Thoracic aorta endothelial cell (primary cell): ENCODE data around the genes C2CD4B and RAB8B.

- CAGE, long polyA plus RNA, result no peak
Measured at GRCh38 chr15:61827934-61828505, 232.2 kb downstream of the VPS13C start.

DNA sequence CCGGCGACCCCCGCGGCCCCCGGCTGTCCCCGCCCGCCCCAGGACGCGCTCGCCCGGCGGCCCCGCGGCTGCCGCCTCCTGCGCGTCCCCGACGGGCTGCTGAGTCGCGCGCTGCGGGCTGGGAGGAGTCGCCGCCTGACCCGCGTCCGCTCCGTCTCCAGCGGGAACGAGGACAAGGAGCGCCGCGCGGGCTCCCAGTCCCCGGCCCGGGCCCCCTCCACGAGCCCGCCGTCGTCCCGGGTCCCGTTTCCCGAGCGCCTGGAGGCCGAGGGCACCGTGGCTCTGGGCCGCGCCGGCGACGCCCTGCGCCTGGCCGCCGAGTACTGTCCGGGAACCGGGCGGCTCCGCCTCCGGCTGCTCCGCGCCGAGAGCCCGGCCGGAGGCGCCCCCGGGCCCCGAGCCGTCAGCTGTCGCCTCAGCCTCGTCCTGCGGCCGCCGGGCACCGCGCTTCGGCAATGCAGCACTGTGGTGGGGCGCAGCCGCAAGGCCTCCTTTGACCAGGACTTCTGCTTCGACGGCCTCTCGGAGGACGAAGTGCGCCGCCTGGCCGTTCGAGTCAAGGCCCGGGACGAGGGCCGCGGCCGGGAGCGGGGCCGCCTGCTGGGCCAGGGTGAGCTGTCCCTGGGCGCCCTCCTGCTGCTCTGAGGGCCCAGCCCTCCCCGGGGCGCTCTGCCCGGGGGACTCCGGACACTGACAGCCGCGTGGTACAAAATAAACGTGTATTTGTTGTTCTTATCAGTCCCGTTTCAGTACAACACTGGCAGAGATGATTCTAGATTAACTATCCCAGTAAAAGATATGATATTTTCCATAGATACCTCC lies 1.5 kb downstream of the C2CD4A start:
- CAGE, long polyA plus RNA, result no peak

DNA sequence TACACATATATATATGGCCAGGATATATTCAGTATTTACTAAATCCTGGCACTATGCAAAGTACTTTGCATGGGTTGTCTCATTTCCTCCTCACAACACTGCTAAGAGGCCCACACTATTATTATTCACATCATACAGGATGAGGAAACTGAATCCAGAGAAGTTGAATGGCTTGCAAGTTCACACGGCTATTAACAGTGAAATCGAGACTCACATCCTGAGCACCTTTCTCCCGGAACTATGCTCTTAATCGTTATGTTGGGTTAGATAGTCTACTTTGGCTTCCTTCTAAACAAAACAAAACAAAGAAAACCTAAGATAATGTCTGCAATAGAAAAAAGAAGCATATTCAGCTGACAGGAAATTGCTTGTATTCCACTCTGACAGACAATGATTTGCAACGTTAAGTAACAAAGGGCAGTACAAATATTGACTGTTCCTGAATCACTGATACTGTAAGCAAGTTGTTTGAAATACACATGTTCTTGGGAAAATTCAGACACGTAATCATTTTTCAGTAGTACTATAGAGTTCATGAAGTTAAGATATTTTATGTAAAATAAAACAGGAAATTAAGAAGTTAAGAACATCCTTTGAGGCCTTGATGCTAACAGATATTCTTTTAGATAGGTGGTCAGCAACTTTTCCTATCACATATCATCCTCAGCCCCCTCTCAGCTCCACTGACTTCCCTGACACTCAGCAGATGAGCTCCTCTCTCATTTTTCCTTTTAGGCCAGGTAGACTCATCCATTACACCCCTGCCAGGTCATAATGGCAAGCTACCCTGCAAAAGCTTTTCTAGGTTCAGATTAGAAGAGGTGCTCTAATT lies 40.7 kb downstream of the C2CD4B start:
- CAGE, long polyA plus RNA, result no peak

DNA sequence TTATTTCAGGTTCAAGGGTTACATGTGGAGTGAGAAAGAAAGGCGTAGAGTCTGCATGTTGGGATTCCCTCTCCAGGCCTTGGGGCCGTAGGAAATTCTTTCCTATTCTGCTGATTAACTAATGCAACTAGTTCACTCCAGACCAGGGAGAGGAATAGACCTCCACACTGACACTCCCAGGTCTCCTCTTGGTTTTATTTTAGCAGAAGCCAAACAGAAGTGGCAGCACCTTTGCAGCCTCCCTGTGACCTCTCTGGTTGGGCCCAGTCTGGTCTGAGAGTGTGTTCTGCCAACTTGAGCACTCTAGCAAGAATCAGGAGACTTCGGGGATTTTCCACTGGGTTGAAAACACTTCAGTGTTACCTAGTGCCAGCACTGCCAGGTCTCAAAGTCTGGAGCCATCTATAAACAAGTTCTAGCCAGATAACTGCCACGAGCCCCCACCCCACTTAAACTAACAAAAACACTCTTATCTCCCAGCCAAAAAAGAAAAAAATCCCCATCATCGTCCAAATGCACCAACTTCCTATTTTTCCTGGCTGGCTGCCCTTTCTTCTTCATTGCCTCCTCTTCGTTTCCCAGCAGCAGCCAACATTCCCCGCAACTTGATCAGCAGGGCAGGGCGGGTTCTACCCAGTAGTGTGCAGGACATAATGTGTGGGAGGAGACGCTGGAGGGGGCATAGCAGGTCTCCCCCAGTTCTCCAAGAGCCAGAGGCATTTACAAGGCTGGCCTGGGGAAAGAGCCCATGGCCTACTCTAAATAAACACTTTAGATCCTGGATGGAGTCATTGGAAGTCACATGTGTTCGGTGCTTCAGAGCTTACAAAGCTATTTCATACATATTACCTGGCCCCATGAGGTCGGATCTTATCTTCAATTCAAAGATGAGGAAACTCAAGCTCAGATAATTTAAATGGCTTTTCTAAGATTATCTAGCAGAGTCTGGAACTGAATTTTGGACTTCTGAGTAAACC lies 29.5 kb downstream of the C2CD4B start:
- CAGE, long polyA plus RNA, result no peak

GRCh38 chr15:62138089-62138529 lies 27.0 kb downstream of the C2CD4B start:
- CAGE, long polyA plus RNA, result no peak

DNA sequence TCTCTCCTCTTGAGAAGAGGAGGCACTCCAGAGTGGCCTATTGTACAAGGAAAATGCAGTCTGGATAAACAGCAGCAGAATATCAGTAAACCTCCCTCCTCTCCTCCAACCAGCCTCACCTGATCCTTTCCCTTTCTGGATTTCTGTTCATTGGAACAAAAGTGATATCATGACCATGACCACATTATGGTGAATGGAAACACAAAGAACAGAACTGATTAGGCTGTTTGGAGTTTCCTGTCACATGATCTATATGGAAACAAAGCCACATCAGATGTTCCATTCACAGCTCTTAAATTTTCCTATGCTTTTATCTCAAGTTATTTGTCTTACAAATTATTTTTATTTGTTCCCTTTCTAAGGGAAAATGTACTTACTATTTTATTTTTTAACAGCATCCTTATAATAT lies 14.6 kb downstream of the C2CD4B start:
- CAGE, long polyA plus RNA, result no peak

GRCh38 chr15:62165131-62165885 lies at the start of gene C2CD4B:
Gene C2CD4B, minus strand, starts transcription at chr15:62165285.
- CAGE, long polyA plus RNA, result no peak

GRCh38 chr15:62171859-62172250 lies 6.8 kb upstream of the C2CD4B start:
- CAGE, long polyA plus RNA, result no peak

- CAGE, long polyA plus RNA, result no peak
Measured at GRCh38 chr15:62295166-62295613, 95.2 kb upstream of the TLN2 start.

GRCh38 chr15:62326181-62326768 lies 64.1 kb upstream of the TLN2 start:
- CAGE, long polyA plus RNA, result no peak

DNA sequence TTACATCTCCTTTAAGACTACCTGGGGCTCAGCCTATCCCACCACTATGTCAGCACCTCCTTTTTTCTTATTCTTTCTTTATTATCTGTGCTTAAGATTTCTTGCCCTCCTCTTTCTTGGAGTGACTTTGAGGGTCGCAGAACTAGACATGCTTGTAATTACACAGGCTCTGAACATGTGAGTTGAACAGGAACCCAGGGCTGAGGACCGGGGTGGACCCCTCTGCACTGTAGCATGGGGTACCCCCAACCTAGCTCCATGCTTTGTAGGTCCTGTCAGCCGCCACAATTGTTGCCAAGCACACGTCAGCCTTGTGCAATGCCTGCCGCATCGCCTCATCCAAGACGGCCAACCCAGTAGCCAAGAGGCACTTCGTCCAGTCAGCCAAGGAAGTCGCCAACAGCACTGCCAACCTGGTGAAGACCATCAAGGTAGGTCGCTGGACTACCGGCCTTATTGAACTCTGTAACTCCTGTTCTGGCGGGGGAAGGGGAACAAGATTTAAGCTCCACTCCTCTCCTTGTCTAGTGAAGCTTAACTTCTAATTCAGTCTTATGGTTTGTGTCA lies 287.2 kb upstream of the TPM1 start:
- CAGE, long polyA plus RNA, result no peak

DNA sequence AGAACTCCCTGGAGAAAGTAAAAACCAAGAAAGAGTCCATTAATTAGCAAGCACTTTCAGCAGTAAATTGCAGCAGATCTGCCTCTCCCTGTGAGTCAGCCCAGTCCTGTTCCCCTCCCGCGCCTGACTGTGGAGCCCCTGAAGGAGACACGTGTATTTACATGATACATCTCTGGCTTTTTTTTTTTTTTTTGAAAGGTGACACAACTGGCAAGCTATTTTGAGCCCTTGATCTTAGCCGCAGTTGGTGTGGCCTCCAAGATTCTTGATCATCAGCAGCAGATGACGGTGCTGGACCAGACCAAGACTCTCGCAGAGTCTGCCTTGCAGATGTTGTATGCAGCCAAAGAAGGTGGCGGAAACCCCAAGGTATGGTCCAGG lies 271.8 kb upstream of the TPM1 start:
- CAGE, long polyA plus RNA, result no peak

GRCh38 chr15:62840572-62841216 lies 201.9 kb upstream of the TPM1 start:
- CAGE, long polyA plus RNA, result no peak

DNA sequence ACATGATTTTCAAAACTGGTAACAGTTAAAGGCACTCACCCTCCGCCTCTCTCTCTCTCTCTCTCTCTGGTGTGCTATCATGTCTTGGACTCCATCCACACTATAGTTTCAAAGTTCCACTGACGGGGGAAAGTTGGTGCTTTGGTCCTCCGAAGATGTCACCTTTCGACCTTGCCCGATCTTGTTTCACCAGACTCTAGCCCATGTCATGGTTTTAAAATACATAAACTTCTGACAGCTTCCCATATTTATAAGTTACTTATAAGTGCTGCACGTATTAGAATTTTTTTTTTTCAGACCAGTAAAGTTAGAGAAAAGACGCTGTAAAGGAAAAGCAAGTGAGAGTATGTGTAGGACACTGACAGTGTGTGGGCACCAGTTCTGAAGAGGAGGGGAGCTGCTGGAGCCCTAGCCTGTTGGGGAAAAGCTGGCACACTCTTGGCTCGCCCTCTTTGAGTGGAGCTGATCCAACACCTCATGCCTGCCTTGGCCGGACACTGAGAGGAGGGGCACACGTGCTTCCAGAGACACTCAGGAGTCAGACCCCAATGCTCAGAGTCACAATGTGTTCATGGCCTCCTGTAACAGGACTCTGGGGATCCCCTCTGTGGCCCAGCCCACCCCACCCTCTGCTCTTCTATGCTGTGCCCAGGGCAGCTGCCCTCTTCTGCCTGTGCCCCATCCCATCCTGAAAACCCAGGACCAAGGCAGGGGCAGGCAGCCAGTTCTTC lies 200.5 kb upstream of the TPM1 start:
- CAGE, long polyA plus RNA, result no peak

DNA sequence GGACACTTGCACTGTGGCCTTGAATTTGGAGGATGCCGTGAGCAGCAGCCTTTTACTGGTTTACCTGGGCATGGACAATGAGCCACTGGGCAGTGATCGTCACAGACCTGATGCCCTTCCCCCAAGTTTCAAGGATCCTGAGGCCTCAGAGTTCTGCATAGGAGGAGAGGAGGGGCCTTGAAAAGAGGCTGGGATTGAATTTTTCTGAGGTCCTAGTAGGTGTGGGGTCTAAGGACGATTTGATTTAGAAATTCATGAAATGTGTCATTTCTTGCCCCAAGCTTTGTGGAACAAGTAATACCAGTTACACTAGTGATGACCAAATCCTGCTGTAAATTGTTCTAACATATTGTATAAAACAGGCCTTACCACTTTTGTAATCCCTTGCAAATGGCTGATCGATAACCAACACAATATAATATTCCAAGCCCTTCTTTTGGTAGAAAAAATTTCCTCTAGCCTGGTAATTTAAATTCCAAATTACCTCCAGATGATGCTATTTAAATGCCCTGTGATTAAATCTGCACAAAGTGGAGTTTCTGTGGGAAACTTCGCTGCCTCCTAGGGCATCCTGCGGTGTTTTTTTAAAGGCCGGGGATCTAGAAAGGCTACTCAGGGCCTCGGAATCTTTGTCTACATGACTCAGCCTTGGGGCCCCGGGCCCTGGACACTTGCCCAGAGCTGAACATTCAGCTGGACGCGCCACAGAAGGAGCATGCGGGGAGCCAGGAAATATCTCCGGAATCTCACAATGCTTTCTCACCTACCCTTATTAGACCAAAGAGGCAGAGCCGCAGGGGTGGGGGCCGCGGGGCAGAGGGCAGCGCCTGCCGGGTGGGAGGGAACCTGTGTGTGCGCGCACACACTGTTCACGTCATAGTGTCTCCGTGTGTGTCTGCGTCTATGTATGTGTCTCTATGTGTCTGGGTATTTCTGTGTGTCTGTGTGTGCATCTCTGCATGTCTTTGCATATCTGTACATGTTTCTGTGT lies 145.7 kb upstream of the TPM1 start:
- CAGE, long polyA plus RNA, result no peak

- CAGE, long polyA plus RNA, result no peak
Measured at GRCh38 chr15:63121940-63122879, 549 bp downstream of the LACTB start.

DNA sequence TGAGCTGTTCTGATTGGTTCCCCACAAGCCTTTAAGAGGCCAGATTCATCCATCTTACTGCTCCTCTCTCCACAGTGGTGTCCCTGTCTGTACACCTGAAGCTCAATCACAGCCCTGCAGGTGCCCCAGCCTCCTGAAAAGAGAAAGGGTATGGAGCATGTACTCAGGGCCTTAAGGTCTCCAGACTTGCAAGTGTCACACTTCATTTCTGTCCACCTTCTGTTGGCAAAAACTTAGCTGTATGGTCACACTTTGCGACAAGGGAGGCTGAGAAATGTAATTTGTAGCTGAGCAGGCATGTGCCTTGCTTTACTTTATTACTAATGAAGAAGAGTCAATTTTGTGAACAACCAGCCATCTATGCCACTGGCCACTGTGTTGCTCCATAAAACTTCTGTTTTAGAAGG lies 12.7 kb downstream of the LACTB start:
- CAGE, long polyA plus RNA, result no peak

- CAGE, long polyA plus RNA, result no peak
Measured at GRCh38 chr15:63189464-63189855, at the start of gene RAB8B. Gene RAB8B, plus strand, starts transcription at chr15:63189606.

- CAGE, long polyA plus RNA, result no peak
Measured at GRCh38 chr15:63278013-63278549, 676 bp downstream of the APH1B start.

GRCh38 chr15:63322371-63322999 lies 45.1 kb downstream of the APH1B start:
- CAGE, long polyA plus RNA, result no peak